HepG2 (cell line): ENCODE data around the genes KCNN3, DCST1 and DPM3.

DNA sequence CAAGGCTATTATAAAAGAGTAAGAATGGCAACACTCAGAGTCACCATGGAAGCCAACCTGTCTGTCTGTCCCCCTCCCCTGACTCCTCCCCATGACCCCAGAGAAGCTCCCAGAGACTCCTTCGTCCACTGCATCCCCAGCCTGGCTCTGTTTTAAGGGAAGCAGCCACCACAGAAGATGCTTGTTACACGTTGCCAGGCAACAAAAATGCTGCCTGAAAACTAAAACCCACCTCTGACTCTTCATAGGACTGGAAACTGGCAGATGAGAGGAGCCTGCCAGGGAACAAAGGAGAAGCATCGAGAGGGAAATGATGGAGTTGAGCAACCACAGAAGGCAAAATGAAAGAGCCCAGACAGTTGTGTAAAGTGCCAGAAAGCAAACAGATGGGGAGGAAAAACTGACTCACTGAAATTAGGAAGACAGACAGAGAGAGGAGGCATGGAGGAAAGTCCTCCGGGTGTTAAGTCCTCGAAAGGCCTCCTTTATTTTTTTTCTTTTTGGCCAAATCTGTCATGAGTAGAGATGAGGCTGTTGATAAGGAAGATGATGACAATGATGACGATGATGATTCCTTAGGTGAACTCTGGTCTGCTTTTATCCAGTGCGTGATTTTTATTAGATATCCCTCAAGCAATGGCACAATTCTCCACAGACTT lies 118.3 kb downstream of the KCNN3 start:
- RRBS, 2 experiments = no CpG with 5 or more reads among the region's 7 CpGs
CAGE:
- cytosol, long polyA minus RNA = no peak
- cytosol, long polyA plus RNA = no peak
- long polyA plus RNA = no peak
- nucleus, long polyA minus RNA = no peak
- nucleus, long polyA plus RNA = no peak

DNA sequence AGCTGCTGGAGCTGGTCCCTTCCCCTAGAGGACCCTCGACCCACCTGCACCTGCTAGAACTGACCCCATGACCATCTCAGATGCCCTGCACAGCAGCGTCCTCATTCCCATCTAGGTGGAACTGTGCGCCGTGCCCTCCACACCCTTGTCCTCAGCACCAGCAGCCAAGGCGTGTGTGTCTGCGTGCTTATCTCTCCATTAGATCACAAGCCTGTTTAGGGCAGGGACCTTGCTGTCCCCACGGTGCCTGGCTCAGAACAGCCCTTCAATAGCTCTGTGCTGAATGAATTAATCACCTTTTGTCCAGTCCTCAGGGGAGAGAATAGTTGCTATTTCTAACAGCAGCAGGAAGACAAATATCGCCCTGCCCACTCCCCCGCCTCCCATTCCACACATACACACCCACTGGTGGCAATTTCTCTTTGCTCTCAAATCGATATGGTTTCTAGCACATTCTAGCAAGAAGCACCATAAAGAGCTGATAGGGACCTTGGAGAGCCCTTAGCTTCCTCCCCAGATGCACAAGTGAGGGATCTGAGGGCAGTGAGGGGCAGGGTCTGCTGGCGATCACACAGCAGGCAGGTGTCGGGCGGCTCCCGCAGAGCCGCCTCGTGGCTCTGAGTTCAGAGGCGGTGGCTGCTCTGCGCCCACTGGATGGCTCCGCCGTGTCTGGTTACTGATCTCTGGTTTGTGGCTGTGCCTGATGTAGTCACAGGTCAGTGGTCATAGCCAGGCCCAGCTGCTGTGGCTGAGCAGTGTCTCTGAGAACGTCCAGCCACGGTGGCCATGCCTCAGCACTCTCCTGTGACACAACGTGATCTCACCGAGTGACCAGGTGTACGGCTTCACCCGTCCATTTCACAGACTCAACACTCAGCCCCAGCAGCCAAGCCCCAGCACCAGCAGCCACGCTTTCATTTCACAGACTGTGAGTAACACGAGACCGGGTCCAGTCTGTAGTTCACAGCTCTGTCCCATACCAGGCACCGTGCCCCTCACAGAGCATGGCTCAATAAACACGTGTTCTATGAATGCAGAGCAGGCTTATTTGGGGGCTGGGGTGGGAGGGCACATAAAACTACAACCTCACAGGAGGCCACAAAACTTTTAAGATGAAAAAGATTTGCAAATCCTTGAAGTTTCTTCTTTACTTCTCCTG lies 61.4 kb downstream of the KCNN3 start:
- RRBS, 2 experiments = no CpG with 5 or more reads among the region's 31 CpGs
CAGE:
- cytosol, long polyA minus RNA = no peak
- cytosol, long polyA plus RNA = no peak
- long polyA plus RNA = no peak
- nucleus, long polyA minus RNA = no peak
- nucleus, long polyA plus RNA = no peak

GRCh38 chr1:154861534-154862225 lies 8.4 kb downstream of the KCNN3 start:
- RRBS, 2 experiments = no CpG with 5 or more reads among the region's 14 CpGs
CAGE:
- cytosol, long polyA minus RNA = no peak
- cytosol, long polyA plus RNA = no peak
- long polyA plus RNA = no peak
- nucleus, long polyA minus RNA = no peak
- nucleus, long polyA plus RNA = no peak

DNA sequence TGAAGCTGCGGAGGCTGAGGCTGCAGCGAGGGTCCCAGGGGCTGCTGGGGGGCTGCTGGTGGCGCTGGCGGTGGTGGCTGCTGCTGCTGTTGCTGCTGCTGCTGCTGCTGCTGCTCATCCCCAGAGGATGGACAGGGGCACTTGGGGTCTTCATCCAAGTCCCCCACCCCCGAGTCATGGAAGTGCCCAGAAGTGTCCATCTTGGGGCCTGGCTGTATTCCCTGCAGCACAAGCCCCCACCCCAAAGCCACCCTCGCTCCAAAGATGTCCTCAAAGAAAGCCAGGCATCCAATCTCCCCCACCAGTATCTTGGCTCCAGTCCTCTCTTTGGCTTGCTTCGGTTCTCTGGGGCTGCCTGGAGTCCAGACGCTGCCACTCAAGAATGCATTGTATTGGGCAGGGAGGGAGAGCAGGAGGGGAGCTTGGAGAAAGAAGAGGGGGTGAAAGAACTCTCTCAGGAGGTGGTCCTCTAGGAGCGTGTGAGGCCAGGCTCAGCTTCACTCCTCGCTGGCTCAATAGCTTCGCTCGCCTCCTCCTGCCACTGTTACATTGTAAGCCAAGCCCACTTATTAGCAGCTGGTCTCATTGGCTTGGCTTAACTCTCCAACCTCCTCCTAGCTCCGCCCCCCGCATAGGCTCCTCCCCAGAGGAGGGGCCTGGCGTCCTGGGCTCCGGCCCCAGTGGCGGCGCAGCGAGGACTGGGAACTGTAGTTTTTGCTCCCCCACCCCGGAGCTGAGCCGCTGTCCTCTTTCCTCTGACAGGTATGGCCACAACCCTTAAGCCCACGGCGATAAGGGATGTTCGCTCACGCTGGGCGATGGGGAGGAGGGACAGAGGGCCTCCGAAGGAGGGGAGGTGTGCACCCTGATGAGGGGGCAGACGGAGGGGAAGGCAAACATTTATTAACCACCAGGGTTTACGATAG lies at the start of gene KCNN3:
TSS of gene KCNN3 (minus strand) at position 517 of the 926 bp plus-strand sequence.
- RRBS, 2 experiments = 3 to 6% methylated on average over 1 to 5 of the region's 29 CpGs
CAGE:
- cytosol, long polyA minus RNA = no peak
- cytosol, long polyA plus RNA = no peak
- long polyA plus RNA = no peak
- nucleus, long polyA minus RNA = no peak
- nucleus, long polyA plus RNA = no peak

- RRBS, 2 experiments = no CpG with 5 or more reads among the region's 2 CpGs
CAGE:
- cytosol, long polyA minus RNA = no peak
- cytosol, long polyA plus RNA = no peak
- long polyA plus RNA = no peak
- nucleus, long polyA minus RNA = no peak
- nucleus, long polyA plus RNA = no peak
Observed at GRCh38 chr1:154953566-154954173, 2.2 kb downstream of the PBXIP1 start.

- RRBS, 2 experiments = no CpG with 5 or more reads among the region's 23 CpGs
CAGE:
- cytosol, long polyA minus RNA = no peak
- cytosol, long polyA plus RNA = start-site peak on the plus strand at chr1:155002624-155002654, 67 and 94 reads in 2 replicates
- long polyA plus RNA = start-site peak on the plus strand at chr1:155002630-155002676, 49 and 42 reads in 2 replicates
- nucleus, long polyA minus RNA = no peak
- nucleus, long polyA plus RNA = start-site peak on the plus strand at chr1:155002624-155002668, 100 and 103 reads in 2 replicates
Observed at GRCh38 chr1:155001993-155002701, 455 bp upstream of the ZBTB7B start.

- RRBS, 2 experiments = 1 to 2% methylated on average over 7 of the region's 48 CpGs
CAGE:
- cytosol, long polyA minus RNA = no peak
- cytosol, long polyA plus RNA = no peak
- long polyA plus RNA = no peak
- nucleus, long polyA minus RNA = no peak
- nucleus, long polyA plus RNA = no peak
Observed at GRCh38 chr1:155003370-155004066, 916 bp downstream of the ZBTB7B start.

DNA sequence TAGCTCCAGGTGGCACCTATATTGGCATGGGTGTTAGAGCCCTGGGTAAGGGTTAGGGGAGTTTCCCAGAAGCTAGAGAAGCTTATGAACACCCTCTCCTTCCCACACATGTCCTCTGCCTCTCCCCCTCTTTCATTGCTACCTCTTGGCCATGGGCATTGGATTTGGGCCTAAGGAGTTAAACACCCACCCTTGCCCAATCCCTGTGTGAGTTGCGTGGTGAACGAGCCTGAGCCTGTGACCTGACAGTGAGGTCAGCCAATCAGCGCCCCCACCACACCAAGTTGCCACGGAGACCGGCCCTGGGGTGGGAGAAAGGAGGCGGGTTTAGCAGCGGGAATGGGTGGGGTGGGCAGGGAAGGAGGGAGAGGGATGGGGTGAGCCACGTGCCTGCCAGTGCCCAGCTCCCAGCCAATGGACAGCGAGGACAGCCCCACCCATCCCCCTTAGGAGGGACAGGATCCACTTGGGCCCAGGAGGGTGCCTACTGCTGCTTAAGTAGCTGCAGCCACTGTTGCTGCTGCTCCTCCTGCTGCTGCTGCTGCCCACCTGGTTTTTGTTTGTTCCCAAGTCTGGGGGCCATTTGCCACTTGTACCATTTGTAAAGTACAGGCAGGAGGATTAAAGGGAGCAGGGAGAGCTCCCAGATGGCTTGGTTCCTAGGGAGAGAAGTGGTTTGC lies 9.5 kb downstream of the ZBTB7B start:
- RRBS, 2 experiments = no CpG with 5 or more reads among the region's 9 CpGs
CAGE:
- cytosol, long polyA minus RNA = no peak
- cytosol, long polyA plus RNA = no peak
- long polyA plus RNA = no peak
- nucleus, long polyA minus RNA = no peak
- nucleus, long polyA plus RNA = no peak

- RRBS, 2 experiments = no CpG with 5 or more reads among the region's 5 CpGs
CAGE:
- cytosol, long polyA minus RNA = no peak
- cytosol, long polyA plus RNA = no peak
- long polyA plus RNA = no peak
- nucleus, long polyA minus RNA = no peak
- nucleus, long polyA plus RNA = no peak
Observed at GRCh38 chr1:155033670-155033959, at the start of gene DCST1. TSS of gene DCST1 (plus strand) at chr1:155033824.

GRCh38 chr1:155091260-155091992 lies 12.8 kb downstream of the EFNA3 start:
- RRBS, 2 experiments = 0 to 2% methylated on average over 6 of the region's 26 CpGs
CAGE:
- cytosol, long polyA minus RNA = no peak
- cytosol, long polyA plus RNA = no peak
- long polyA plus RNA = no peak
- nucleus, long polyA minus RNA = no peak
- nucleus, long polyA plus RNA = no peak

DNA sequence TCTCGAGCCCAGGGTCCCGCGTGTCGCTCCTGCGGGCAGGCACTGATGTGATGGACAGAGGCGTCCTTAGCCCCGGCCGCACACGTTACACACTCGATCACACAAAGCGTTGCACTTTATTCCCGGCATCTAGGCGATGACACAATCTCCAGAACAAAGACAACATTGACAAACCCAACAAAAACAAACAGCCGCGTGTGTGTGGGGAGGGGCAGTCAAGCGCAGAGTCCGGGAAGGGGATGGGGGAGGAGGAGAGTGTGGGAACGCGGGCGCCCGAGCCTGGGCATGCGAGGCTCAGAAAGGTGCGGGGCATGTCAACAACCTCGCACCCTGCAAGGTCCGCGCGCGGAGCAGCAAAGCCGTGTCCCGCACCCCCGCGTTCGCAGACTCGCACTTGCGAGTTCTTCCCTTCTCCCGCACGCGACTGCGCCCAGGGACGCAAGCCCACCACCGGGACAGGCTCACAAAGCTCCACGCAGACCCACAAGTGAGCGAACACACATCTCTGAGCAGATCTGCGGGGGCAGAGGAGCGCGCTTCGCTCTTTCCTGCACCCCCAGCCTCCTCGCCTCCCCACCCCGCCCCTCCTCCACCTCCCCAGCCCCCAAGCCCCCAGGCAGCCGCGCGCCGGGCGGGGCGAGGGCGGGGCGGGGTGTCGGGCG lies 370 bp upstream of the EFNA1 start:
- RRBS, 2 experiments = 2 to 5% methylated on average over 9 to 11 of the region's 59 CpGs
CAGE:
- cytosol, long polyA minus RNA = start-site peak on the plus strand centred at position 293 of the sequence, 14 bp wide, 75 reads
- cytosol, long polyA plus RNA = start-site peak on the minus strand centred at position 47 of the sequence, 98 bp wide, 10 and 6 reads in 2 replicates
- long polyA plus RNA = no peak
- nucleus, long polyA minus RNA = no peak
- nucleus, long polyA plus RNA = no peak

- RRBS, 2 experiments = no CpG with 5 or more reads among the region's 39 CpGs
CAGE:
- cytosol, long polyA minus RNA = no peak
- cytosol, long polyA plus RNA = start-site peak on the minus strand at chr1:155140515-155140528, 18 and 33 reads in 2 replicates
- long polyA plus RNA = start-site peak on the minus strand at chr1:155140515-155140531, 91 and 55 reads in 2 replicates
- nucleus, long polyA minus RNA = no peak
- nucleus, long polyA plus RNA = start-site peak on the minus strand at chr1:155140515-155140534, 22 and 34 reads in 2 replicates
Observed at GRCh38 chr1:155140166-155140924, at the start of gene DPM3. TSS of gene DPM3 (minus strand) at chr1:155140531.

- RRBS, 2 experiments = no CpG with 5 or more reads among the region's 21 CpGs
CAGE:
- cytosol, long polyA minus RNA = no peak
- cytosol, long polyA plus RNA = start-site peak on the minus strand at chr1:155178810-155178973, 304 and 178 reads in 2 replicates
- long polyA plus RNA = no peak
- nucleus, long polyA minus RNA = no peak
- nucleus, long polyA plus RNA = no peak
Observed at GRCh38 chr1:155178718-155179303, 5.2 kb downstream of the TRIM46 start.

GRCh38 chr1:155200281-155201294 lies 7.1 kb downstream of the THBS3 start:
- RRBS, 2 experiments = no CpG with 5 or more reads among the region's 11 CpGs
CAGE:
- cytosol, long polyA minus RNA = no peak
- cytosol, long polyA plus RNA = no peak
- long polyA plus RNA = no peak
- nucleus, long polyA minus RNA = no peak
- nucleus, long polyA plus RNA = no peak

DNA sequence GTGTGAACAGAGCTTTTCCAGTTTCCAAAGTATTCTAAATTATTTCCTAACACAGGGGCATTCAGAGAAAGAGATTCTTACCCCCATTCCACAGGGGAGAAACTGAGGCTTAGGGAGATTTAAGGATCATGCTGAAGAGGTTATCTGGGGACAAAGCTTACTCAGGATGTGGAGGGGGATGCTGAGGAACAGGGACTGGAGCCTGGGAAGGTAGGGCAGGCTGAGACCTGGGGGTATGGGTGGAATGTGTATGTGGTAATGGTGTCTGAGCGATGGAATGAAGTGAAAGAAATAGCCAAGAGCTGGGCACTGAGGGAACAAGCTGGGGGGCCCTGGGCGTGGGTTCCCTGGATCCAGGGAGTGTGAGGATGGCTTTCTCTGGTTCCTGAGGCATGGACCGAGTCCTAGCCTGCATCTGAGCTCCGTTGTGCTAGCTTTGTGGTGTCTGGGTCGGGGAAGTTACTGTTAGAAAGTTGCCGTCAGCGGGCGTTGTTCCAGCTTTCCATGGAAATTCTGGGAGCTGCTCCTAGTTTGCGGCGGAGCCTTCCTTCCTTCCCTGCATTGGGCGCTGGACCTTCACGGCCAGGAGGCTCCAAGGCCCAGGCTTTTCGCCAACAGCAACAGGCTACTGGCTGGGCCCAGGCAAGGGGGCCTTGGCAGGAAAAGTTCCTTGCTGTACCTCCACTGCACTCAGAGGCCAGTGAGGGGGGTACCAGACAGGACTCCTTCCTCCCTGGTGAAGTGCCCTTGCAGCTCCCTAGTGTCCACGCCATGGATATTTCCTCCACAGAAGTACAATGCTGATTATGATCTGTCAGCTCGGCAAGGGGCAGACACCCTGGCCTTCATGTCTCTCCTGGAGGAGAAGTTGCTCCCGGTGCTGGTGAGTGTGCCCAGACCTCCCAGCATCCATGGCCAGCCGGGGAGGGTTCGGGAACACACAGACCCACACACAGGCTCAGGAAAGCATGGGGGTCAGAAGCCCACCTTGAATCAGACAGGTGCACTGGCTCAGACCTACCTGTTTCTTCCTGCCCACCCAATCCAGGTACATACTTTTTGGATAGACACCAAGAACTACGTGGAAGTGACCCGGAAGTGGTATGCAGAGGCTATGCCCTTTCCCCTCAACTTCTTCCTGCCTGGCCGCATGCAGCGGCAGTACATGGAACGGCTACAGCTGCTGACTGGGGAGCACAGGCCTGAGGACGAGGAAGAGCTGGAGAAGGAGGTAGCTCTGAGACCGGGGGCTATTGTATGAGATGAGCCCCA lies 3.3 kb downstream of the MTX1 start:
- RRBS, 2 experiments = no CpG with 5 or more reads among the region's 25 CpGs
CAGE:
- cytosol, long polyA minus RNA = no peak
- cytosol, long polyA plus RNA = no peak
- long polyA plus RNA = no peak
- nucleus, long polyA minus RNA = no peak
- nucleus, long polyA plus RNA = no peak

DNA sequence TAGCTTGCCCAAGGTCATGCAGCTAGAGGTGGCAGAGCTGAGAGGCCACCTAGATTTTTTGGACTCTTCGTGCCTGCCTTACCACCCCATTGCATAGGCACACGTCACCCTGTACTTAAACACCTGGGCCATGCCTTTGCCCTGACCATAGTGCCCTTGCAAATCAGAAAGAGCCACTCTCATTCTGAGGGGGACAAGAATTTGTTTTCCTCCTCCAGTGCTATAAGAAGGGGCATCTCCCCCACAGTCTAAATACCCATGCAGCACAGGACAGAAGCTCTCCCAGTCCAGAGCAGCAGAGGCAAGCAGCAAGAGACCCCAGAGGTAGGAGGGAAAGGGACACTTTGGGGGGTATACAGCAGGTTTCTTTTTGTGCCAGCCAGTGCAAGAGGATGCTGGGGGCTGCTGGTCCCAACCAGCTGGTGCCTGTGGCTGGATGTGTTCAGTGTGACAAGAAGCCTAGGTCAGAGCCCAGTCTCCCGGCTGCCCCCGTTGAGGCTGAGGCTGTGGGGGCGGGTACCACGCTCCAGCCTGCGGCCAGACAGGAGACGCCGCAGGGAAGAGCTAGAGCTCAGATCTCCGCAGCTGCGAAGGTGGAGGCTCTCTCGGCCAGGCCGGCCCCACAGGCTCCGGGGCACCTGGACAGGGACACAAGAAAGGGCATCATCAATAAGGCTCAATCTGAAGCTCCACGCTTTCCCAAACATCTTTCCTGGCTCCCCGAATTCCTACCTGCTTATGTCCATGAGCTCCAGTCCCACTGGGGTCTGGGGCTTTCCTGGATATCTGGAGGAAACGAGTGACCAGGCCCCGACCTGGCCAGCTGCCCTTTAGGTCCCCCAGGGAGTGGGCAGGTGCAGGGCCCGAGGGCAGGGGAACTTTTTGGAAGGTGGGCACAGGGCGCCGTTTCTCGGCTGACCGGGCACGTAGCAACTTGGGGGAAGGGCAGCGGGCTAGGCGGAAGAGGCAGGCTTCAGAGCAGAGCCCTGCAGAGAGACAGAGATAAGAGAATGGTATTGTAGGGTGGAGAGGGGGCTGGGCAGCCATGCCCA lies 6.6 kb upstream of the GBA1 start:
- RRBS, 2 experiments = no CpG with 5 or more reads among the region's 26 CpGs
CAGE:
- cytosol, long polyA minus RNA = no peak
- cytosol, long polyA plus RNA = no peak
- long polyA plus RNA = no peak
- nucleus, long polyA minus RNA = no peak
- nucleus, long polyA plus RNA = no peak

- RRBS, 2 experiments = no CpG with 5 or more reads among the region's 16 CpGs
CAGE:
- cytosol, long polyA minus RNA = no peak
- cytosol, long polyA plus RNA = no peak
- long polyA plus RNA = no peak
- nucleus, long polyA minus RNA = no peak
- nucleus, long polyA plus RNA = no peak
Observed at GRCh38 chr1:155262864-155263893, 1.0 kb upstream of the SCAMP3 start.

GRCh38 chr1:155324644-155325695 lies 4.3 kb downstream of the RUSC1 start:
- RRBS, 2 experiments = 11 to 13% methylated on average over 28 of the region's 71 CpGs
CAGE:
- cytosol, long polyA minus RNA = no peak
- cytosol, long polyA plus RNA = no peak
- long polyA plus RNA = no peak
- nucleus, long polyA minus RNA = no peak
- nucleus, long polyA plus RNA = no peak

DNA sequence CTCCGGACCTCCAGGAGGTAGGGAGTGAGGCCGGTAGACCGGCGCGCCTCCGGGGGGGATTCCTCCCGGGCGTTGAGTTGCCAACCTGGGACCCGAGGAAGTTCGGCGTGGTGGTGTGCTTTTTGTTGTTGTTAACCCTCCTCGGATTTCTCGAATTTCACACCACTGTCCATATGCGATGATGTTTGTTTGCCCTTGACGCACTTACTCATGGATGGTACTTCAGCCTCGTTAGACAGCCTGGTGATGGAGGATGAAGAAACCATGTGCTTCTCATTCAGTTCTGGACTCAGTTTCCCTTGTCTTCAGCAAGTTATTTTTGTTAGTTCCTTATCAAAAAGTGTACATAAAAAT lies 313 bp downstream of the DAP3 start:
- RRBS, 2 experiments = no CpG with 5 or more reads among the region's 16 CpGs
CAGE:
- cytosol, long polyA minus RNA = no peak
- cytosol, long polyA plus RNA = no peak
- long polyA plus RNA = no peak
- nucleus, long polyA minus RNA = start-site peak on the plus strand centred at position 73 of the sequence, 457 bp wide, 12 reads
- nucleus, long polyA plus RNA = no peak

- RRBS, 2 experiments = no CpG with 5 or more reads among the region's 4 CpGs
CAGE:
- cytosol, long polyA minus RNA = no peak
- cytosol, long polyA plus RNA = no peak
- long polyA plus RNA = no peak
- nucleus, long polyA minus RNA = no peak
- nucleus, long polyA plus RNA = no peak
Observed at GRCh38 chr1:155763400-155763800, 74.5 kb downstream of the DAP3 start.